Gallbladder (tissue), 1 donor: ENCODE measurements around the gene ALDH1L1.

- PRO-cap: bidirectional peak, plus-strand start at chr3:125207809, minus-strand start at chr3:125207628
Measured at GRCh38 chr3:125207416-125207905, 5.1 kb downstream of the SLC12A8 start.

DNA sequence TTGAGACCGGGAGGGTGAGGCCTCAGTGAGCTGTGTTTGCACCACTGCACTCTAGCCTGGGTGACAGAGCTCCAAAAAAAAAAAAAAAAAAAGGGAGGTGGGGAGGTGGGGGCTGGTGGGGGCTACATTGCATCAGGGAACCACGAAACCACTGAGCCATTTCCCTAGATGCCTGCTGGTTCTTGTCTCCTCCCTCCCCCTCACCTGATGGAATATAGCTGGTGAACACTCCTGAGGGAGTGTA is 39.0 kb upstream of the OSBPL11 start:
- PRO-cap: no peak

- PRO-cap: no peak
Measured at GRCh38 chr3:125865844-125866513, 103.0 kb upstream of the ROPN1B start.

GRCh38 chr3:125916455-125917014 is 52.4 kb upstream of the ROPN1B start:
- PRO-cap: bidirectional peak, plus-strand start at chr3:125916624, minus-strand start at chr3:125916358

DNA sequence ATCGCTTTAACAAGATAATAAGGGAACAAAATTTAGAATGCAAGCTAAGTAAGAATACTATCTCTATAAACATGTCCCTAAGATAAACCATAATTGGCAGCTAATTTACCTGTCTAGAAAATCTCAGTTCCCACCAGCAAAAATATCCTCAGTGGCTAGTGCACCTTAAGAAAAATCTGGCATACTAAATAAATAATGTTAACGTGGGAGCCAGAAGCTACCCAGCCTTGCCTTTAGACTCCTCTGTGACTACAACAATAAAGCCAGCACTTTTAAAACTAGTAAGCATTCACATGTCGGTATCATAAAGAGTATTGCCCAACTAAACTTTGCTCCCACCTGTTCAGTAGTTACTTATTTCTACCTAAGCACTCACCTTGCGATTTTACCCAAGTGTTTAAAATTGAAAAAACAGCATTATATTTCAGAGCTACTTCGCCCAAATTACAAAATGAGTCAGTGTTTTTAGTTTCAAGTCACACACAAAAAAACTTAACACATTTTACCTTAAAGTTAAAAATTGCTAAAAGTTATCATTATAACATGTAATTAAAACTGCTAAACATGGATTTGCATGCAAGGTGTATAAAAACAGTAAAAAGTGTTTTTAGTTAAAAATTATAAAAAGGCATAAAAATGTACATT is 12.8 kb downstream of the ALDH1L1 start:
- PRO-cap: no peak

DNA sequence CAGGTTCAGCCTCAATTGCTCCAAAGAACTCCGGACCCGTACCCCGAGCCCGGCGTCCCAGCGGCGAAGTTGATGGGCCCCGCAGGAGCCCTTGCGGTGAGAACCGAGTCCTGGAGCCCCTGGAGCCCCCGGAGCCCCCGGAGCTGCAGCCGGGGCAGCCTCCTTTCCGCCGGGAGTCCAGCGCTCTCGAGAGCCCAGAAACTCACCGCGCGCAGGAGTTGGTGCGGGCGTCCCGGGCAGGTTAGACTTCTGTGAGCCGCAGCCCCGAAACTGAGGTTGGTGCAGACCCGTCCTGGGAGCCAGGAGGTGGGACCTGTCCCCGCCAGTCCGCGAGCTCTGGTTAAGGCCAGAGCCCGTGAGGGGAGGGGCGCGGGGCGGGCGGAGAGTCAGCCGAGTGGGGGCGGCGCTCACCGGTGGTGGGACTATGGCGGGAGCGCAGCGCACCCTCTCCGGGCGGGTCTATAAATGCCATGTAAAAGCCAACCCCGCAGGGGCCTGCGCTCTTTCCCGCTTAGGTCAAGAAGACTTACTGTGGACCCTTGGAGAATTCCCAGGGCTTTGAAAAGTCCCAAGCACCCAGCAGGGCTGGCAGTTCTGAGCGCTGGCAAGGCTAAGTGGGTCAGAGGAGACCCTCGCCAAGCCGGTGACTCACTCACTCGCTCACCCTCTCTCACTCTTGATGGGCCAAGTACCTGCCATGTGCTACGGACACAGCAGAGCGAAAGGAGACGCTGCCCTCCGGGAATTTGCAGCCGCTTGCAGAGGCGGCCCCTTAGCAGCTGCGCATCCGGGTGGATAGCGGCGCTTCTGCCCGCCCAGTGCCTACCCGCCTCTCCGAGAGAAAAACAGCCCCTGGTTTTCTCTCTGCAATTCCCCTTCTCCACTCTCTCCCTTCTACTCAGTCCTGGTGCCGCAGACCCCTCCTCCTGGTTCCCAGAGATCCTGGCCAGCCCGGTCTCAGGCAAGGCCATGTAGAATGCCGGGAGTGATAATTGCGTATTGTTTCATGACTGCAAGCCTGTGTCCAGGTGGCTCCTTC is at the start of gene ALDH1L1:
Gene ALDH1L1, minus strand, starts transcription at position 317 of the 1,039 bp plus-strand sequence.
- PRO-cap: bidirectional peak, plus-strand start at position 406 of the sequence, minus-strand start at position 338 of the sequence

- PRO-cap: no peak
Measured at GRCh38 chr3:126184514-126185101, 4.2 kb upstream of the ALDH1L1 start.

- PRO-cap: no peak
Measured at GRCh38 chr3:126197483-126198787, 17.5 kb upstream of the ALDH1L1 start.

DNA sequence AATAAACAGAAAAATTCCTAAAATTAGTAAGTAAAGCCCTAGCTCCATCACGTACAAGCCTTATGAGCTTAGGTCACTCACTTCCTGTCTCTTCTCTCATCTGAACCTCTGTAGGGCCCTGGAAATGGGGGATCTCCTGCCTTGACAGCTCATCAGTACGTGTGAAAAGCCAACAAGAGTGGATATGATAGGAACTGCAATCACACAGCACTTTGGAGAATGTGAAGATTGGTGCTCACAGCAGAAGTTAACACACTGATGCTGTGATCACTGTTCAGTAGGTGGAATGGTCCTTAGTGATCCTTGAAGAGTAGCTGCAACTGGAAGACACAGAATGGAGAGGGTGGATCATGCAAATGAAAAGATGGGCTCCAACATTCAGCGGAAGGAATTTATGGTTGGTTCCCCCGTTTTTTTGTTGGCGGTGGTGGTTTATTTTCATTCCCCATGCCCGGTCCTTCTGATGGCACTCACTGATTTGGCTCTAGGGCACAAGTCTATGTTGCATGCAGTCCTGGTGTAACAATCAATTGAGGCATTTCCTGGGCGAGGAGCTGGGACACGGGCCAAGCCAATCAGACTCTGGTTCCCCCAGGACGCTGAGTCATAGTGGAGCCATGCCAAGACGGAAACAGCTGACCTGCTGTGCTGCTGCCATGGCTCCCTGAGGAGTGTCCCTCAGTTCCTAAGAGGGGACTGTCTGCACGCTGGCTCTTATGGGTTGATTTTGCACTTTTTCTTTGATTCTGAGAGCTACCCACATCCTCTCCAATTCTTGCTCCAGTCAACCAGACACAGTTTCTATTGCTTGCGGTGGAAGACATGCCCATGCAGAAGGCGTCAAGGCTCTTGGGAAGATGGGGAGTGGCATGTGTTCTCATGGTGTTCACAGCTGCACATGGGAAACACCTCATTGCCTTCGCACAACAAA is 28.1 kb upstream of the ALDH1L1 start:
- PRO-cap: no peak

GRCh38 chr3:126260867-126261393 is 80.5 kb upstream of the ALDH1L1 start:
- PRO-cap: no peak

DNA sequence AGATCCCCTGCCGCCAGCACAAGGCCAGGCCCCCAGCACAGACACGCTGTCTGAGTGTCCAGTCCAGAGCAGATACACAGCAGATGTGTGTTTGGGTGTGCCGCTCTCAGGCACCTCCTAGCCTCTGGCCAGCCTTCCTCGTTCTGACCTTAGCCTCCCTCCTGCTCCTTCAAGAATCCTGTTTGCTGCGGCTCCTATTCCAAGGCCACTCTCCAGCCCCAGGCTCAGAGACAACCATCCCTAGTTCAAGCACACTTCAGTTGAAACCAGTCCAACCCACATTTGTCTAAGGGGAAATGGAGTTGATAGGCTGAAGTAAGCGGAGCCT is 7.1 kb upstream of the KLF15 start:
- PRO-cap: no peak

- PRO-cap: no peak
Measured at GRCh38 chr3:126462166-126462569, 13.5 kb downstream of the ZXDC start.

- PRO-cap: unidirectional peak, plus-strand start at chr3:126475133
Measured at GRCh38 chr3:126474473-126475371, 969 bp downstream of the ZXDC start.

- PRO-cap: no peak
Measured at GRCh38 chr3:126540976-126541237, 17.0 kb downstream of the CHST13 start.

DNA sequence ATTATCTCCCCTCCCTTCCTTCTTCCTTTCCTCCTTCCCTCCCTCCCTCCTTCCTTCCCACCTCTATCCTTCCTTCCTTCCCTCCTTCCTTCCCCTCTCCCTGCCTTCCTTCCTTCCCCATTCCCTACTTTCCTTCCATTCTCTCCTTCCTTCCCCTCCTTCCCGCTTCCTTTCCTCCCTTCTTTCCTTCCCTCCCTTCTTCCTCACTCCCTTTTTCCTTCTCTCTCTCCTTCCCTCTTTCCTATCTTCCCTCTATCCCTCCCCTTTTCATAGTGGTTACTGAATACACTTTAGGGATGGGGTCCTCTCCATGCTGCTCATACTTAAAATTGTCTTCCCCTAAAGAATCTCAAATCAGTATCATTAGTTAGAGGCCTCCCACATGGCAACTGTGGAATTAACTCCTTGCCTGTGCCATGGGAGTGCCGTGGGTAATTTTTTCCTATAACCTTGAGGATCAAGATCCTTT is 40.5 kb upstream of the C3orf22 start:
- PRO-cap: no peak

DNA sequence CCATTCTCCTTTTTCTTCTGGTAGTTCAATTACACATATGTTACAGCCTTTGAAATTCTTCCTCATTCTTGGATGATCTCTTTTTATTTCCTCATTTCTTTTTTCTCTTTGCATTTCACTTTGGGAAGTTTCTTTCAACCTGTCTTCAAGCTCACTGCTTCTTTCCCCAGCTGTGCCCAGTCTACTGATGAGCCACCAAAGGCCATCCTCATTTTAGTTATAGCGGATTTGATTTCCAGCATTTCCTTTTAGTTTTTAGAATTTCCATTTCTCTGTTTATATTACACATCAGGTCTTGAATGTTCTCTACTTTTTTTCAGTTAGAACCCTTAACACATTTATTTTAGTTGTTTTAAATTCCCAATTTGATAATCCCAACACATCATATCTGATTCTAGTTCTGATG is 42.6 kb upstream of the C3orf22 start:
- PRO-cap: no peak

GRCh38 chr3:126704425-126704959 is 452 bp downstream of the CHCHD6 start:
- PRO-cap: no peak

DNA sequence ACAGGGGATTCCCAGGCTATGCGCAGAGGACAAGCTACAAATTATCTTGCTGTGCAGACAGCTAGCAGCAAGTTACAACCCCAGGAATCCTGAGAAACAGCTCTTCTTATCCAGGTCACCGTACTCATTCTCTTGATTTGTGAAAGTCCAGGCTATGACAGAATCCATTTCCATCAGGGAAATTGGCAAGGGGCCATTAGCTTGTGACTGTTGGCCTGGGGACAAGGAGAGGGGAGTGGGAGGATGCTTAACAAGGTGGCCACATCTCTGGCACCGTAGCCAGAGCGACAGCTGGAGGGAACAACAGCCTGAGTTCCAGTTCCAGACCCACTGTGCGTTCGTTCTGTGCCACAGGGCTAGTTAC is 45.0 kb upstream of the PLXNA1 start:
- PRO-cap: no peak

DNA sequence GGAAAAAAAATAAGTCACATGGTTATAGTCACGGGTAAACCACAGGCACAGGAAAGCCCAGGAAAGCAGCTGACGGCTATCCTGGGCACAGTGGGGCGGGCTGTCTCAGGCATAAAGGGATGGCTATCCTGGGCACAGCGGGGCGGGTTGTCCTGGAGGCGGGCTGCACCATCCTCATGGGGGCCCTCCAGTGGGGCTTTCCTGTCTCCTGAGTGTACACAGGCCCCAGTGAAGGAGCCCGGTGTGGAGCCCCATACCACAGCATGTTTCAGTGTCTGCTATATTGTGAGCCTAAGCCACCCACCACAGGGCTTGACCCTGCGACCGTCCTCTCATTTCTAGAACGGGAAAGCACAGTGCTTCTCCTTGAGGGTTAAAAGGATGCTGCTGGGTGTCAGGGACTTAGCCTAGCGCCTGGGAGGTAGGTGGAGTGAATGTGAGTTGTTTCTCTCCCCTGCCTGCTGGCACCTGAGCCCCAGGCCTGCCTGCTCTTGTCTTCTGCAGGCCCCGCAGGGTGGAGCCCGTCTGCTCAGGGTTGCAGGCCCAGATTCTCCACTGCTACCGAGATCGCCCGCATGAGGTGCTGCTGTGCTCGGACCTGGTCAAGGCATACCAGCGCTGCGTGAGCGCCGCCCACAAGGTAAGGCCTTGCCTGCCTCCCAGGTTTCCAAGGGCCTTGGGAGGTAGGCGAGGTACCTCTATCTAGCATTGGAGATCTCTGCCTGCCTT is 25.8 kb upstream of the PLXNA1 start:
- PRO-cap: no peak

GRCh38 chr3:127037122-127038061 is 54.5 kb downstream of the PLXNA1 start:
- PRO-cap: no peak